Daoy (cell line): ENCODE measurements around a stretch of chr2.

DNA sequence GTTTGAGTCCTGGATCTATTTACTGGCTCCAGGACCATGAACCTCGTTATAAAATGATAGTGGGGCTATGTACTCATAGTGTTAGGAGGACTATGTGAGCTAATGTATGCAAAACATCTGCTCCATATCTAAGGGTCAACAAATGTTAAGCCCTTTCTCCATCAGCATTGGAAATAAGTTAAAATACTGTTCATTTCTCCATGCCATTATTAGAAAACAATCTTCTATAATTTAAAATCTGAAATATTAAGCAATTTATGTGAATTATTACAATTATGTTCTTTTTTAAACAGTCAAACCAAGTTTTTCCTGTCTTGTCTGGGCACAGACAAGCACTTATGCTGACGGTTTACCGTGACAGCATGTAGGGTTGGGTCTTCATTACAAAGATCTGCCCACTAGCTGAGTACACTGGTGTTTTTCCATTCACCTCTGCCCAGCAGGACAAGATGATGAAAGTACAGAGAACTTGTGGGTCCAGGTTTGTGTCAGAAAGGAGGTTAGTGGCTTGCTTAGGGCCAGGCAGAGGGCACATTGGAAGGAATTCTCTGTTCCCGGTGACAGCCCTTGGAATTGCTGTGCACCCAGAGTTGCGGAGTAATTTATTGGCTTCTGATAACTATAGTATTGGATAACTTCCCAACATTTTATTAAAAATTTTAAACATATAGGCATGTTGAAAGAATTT, 13.9 kb downstream of the NABP1 start:
- RAMPAGE, long total RNA: no peak

- RAMPAGE, long total RNA: no peak
Measured at GRCh38 chr2:193966574-193967115, 1690.4 kb upstream of the SLC39A10 start.

- RAMPAGE, long total RNA: no peak
Measured at GRCh38 chr2:195590525-195591030, 66.4 kb upstream of the SLC39A10 start.

- RAMPAGE, long total RNA: no peak
Measured at GRCh38 chr2:195662695-195663809, 6.0 kb downstream of the SLC39A10 start.

DNA sequence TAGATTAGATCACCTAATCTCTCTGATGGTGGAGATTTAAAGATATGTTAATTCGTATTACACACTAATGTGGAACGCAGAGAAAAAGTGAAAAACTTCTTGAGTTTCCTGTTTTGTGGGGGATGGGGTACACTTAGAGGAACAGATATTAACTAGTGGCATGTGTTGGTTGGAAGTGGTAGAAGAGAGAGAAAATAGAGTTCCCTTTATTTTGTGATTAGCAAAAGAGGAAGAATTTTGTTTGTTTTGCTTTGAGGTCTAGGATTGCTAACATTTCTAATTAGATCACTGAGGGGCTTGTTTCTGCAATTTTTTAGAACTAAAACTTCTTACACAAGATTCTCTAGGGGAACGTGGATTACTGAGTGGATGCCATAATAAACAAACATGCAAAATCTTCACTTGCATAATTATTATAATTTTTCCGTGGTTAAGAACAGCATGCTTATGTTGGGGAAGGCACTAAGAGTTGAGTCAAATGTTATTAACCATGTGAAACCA, 97.3 kb upstream of the STK17B start:
- RAMPAGE, long total RNA: no peak

DNA sequence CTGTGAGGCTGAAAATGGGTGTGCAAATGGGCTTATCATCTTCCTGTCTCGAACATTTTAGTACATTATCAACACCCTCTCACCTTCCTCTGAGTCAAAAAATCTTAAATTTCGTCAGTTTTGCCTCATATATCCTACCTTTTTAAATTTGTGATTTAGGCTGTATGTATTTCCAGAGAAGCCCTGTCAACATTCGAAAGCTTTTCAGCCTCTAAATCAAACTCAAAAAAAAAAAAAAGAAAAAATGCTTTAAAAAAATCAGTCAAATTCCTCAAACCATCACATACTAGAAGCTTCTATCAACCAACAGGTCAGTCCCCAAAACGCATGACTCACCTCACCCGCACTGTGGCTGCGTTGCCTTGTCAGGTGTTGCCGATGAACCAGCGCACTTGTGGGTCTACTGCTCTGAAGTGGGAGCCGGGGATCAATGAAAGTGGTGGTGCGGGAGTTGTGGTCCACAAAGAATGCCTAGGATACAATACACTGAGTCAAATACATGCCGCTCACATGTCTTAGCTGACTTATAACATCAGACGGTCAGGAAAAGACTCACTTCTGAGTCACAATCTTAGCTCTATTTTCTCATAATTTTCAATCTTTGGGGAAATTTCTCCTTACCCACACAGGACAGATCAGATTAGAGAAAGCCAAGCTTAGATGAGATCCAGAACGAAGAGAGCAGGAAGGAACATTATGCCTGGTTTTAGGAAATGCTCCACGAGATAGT, 107.0 kb upstream of the STK17B start:
- RAMPAGE, long total RNA: no peak

GRCh38 chr2:196601358-196601930, 8.1 kb upstream of the HECW2 start:
- RAMPAGE, long total RNA: no peak

GRCh38 chr2:196633380-196633857, 6.1 kb upstream of the CCDC150 start:
- RAMPAGE, long total RNA: no peak

GRCh38 chr2:196905383-196905735, 21.1 kb downstream of the PGAP1 start:
- RAMPAGE, long total RNA: no peak

GRCh38 chr2:197092285-197092856, 165.9 kb upstream of the PGAP1 start:
- RAMPAGE, long total RNA: no peak

DNA sequence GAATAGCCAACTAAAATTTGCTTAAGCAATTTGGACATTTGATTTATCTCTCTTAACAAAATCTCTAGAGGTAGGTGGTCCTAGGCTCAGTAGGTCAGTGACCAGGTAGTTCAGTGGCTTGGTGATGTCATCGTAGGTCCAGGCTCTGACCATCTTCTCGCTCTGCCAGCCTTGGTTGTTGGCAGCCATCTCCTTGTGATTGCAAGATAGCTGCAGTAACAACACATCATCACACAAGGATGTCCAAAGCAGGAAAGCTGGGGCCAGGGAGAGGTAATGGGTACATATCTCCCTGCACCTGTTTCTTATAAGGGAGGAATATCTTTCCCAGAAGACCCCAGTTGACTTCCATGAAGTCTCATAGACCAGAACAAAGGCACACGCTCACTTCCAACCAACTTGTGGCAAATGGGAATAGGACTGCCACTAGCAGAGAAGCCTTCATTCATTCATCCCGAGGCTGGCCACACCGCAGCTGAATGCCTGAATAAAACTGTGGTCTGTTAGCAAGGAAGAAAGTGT, 60.5 kb downstream of the ANKRD44 start:
- RAMPAGE, long total RNA: no peak

- RAMPAGE, long total RNA: no peak
Measured at GRCh38 chr2:197279711-197280571, 30.6 kb downstream of the ANKRD44 start.

DNA sequence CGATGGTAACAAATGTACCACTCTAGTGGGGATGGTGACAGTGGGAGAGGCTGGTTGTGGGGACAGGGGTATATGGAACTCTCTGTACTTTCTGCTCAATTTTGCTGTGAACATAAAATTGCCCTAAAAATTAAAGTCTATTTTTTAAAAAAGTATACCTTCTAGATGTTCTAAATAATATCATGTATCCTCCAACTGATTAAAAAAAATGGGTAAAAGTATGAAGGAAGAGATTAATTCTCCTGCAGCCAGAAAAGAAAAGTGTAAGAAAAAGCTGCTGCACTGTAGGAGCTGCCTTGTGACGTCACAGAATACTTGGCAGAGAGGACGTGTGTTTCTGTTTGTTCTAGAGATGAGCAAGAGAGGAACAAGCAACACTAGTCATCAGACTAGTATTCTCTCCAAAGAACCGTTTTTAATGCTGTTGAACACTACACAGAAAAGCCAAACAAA, 23.4 kb downstream of the ANKRD44 start:
- RAMPAGE, long total RNA: no peak

DNA sequence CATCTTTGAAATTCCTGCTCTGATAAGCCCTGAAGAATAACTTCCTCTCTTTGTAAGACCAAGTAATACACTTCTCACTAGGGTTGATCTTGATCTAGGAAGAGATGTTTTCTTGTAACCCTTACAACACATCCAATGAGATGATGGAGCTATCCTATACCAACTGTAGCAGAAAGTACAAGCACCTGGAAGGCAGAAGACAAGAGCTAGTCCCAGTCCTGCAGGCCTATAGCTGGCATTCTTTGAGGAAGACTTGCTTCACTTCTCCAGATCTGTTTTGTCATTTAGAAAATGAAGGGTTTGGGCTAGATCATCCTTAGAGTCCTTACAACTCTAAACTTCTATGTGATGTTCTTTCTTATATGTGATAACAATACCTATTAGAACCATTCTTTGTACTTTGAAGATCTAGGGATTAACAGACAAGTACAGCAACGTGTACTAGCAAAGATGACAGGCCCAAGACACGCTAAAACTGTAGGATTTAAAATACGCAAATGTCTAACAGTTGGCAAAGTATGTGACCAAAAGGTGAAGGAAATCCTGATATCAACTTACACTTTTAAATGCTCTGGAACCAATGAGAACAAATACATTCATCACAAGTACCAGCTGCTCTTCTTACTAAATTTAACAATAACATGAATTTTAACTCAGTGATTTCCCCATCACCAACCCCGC, 1.7 kb downstream of the ANKRD44 start:
- RAMPAGE, long total RNA: no peak

- RAMPAGE, long total RNA: no peak
Measured at GRCh38 chr2:197328555-197328891, 17.9 kb upstream of the ANKRD44 start.

DNA sequence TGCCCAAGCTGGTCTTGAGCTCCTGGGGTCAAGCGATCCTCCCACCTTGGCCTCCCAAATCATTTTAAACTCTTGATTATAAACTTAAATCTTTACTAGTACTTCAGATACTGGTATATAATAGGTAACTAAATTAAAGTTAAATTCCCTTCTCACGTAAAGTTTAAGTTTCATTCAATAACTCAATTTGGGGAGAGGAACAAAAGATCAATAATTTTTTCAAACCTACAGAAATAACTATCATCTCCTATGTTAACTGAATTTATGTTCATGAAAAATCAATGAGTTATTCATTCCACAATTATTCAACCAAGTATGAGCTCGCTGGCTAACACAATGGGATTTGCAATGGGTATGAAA, 40.6 kb downstream of the SF3B1 start:
- RAMPAGE, long total RNA: no peak

GRCh38 chr2:197728229-197729053, 23.3 kb downstream of the MARS2 start:
- RAMPAGE, long total RNA: no peak

DNA sequence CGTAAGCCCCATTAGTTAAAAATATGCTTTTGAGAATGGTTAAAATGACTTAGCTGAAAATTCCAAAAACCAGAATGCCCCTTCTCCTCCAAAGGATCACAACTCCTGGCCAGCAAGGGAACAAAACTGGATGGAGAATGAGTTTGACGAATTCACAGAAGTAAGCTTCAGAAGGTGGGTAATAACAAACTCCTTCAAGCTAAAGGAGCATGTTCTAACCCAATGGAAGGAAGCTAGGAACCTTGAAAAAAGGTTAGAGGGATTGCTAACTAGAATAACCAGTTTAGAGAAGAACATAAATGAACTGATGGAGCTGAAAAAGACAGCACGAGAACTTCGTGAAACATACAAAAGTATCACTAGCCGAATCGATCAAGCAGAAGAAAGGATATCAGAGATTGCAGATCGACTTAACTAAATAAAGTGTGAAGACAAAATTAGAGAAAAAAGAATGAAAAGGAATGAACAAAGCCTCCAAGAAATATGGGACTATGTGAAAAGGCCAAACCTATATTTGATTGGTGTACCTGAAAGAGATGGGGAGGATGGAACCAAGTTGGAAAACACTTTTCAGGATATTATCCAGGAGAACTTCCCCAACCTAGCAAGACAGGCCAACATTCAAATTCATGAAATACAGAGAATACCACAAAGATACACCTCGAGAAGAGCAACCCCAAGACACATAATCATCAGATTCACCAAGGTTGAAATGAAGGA, 25.8 kb downstream of the PLCL1 start:
- RAMPAGE, long total RNA: no peak

- RAMPAGE, long total RNA: no peak
Measured at GRCh38 chr2:197837865-197838345, 33.5 kb downstream of the PLCL1 start.

DNA sequence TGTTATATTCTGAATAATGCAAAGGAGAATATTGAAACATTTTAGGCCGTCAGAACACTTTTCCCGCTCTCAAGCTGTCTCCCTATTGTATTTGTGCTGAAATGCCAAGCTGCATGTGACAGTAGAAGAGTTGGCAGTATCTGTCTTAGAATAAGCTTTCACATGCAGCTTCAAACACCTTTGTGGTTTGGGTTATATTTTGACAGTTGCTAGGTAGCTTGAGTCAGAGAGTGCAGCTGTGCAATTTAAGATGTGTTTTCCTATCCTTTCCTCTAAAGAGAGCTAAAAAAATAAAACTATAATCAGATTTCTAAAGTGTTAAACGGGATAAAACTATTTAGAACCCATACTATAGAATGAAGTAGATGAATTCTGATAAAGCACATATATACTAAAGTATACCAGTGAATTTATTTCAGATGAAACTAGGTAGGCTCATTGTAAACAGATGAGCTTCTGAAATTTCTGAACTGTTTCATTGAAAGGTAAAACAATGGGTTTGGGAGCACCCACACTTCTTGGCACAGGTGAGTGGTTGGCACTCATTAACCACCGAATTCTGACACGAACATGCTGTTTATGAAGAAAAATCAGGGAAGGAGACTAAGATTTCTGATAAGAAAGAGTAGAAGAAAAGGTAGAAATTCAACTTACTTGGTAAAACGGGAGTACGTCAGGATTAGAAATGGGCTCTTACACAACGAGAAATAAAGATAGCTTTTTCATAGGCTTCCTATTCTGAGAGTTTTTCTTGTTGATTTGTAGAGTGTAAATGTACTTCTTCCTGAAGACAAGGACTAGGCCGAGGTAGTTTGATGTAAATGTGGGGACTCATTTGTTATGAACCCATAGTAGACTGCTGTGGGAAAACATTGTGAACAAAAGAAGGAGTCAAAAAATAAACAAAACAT, 43.6 kb downstream of the PLCL1 start:
- RAMPAGE, long total RNA: no peak